H9 (cell line): ENCODE measurements around a stretch of chrX.

DNA sequence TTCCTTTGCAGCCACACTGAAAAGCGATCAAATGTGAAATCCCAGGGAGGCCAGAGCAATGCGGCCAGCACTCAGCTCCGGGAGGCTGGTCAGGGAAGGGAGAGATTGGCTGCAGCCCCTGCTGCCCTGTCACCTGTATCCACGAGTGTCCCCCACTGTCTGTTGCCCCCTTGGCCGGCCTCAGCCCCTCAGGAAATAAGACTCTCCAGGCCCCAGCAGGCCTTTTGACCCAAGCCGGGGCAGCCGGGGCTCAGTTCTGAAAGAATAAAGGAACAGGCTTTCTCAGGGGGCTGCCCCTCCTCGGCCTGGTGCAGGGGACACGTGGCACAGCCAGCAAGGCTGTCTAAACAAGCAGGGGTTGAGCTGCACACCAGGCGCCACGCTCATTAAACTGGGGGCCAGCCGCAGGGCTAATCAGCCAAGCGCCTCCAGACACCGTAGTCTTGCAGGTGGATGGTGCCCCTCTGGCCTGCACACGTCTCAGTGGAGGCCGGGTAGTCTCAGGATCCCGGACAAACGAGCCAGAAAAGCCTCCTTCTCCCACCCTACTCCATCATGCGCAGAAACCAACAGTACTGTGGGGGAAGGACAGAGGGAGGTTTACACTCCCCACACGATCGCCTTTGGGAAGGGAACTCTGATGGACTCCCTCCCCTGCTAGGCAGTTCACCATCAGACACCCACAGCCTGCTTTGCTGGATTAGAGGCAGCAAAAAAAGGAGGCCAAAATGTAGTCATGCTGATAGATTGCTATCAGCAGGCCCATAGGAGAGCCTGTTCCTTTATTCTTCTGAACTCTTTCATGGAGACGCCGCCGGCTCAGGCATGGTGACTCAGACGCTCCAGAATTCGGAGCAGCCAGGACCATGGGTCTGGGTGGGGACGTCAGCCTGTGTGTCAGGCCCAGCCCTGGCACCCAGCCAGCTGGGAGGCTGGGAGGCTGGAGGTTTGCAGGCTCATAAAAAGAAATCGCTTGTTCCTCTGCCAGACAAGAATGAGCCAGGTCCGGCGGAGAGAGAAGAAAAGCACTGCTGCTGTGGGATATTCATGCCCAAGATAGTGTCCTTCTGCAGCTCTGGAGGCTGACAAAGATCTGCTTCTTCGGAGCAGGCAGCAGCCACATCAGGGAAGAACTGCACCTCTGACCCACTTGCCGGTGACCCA lies 342.4 kb downstream of the BCOR start:
- PRO-cap = no peak

DNA sequence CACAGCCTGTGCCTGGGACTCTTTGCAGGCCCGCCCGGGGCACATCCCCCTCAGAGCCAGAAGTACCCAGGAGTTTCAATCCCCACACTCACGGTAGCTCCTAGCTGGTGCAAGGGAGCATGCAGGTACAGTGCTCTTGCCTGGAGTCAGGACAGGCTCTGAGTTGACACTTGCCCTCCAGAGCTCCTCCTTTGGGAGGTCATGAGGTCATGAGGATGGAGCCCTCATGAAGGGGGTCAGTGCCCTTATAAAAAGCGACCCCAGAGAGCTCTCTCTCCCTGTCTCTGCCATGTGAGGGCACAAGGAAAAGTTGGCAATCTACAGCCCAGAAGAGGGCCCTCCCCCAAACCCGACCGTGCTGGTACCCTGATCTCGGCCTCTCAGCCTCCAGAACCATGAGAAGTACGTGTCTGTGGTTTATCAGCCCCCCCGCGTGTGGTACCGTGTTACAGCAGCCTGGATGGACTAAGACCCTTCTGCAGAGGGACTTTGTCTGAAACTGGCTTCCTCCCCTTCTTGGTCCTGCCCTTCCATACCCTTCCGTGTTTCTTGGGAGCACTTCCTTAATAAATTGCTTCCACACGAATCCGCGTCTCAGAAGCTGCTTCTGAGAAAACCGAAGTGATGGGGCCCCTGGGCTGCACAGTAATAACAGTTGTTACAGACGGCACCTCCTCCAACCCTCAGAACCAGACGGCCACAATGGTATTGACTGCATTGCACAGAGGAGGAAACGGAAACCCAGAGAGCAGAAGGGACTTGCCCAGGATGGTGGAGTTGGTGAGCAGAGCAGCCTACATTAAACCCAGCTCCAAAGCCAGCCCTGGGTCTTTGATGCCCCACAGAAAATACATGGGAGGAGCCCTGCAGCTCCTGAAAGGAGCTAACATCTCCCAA lies 242.9 kb downstream of the BCOR start:
- PRO-cap = no peak

GRCh38 chrX:40005160-40005938 lies 92.4 kb downstream of the BCOR start:
- PRO-cap = no peak

DNA sequence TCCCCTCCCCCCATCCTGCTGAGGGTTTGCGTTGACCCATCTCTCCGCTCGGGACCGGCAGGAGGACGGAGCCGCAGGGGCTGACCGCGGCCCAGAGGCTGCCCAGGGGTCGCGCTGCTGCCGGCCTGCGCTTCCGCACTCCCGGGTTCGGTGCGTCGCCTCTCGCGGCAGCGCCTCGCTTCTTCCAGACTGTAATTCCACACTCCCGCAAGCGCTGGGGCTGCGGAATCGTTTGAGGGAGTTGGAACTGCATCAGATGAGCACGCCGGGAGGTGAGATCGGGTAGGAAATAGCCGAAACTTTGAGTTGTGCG lies 88.3 kb downstream of the BCOR start:
- PRO-cap = unidirectional peak, minus-strand start at position 234 of the sequence

- PRO-cap = no peak
These were observed 85.4 kb downstream of the BCOR start for GRCh38 chrX:40012391-40012721.

DNA sequence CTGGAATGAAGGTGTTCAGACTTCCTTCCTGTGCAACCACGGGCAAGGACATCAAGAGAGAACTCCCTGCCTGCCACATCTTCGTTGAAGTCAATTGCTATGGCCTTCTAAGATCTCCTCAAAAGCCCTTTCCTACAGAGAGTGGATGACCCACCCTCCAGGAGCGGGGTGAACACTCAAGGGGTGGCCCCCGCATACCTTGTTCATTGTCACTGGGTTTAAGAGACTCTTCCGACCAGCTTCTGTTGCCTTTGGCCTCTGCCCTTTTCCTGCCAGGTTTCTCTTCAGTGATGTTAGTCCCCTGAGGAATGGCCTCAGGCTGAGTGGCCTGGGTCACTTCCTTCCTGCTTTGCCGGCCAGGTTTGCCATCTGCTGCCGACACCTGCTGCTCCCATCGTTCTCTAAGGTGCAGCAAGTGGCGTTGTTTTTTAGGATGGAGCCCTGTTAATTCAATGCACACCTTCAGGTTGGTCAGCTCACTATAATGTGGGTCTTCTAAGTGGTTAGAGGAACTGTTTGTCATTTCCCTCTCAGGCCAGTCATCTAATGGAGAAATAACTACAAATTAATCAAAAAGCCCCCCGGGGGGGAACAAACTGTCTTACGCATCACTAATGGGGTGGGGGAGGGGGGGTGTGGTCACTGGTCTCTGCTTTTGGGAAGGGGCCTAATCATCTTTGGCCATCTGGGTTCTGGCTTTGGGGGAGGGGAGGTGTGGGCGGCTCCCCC lies 34.2 kb downstream of the BCOR start:
- PRO-cap = no peak

GRCh38 chrX:40096962-40097136 lies 909 bp downstream of the BCOR start:
- PRO-cap = no peak

- PRO-cap = bidirectional peak, plus-strand start at chrX:40153993, minus-strand start at chrX:40153848; unidirectional peak, plus-strand start at chrX:40154312; bidirectional peak, plus-strand start at chrX:40154485, minus-strand start at chrX:40154433
These were observed 56.3 kb upstream of the BCOR start for GRCh38 chrX:40153893-40154647.

GRCh38 chrX:40156180-40156417 lies 58.3 kb upstream of the BCOR start:
- PRO-cap = bidirectional peak, plus-strand start at chrX:40156275, minus-strand start at chrX:40156276

DNA sequence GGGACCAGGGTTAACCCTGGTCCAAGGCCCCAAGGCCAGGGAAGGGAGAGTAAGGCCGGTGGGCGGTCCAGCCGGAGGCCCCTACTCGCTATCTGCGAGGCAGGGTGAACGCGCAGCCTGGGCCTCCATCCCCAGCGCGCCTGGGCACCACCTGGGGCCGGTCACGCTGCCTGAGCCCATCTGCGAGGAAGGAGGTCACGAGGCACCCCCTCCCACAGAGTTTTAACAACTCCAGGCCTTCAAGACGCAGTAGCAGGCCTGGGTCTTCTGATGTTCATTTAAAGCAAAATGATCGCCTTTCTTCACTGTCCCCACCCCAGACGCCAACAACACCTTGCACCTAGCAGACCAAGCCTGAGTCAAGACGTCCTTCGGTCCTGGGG lies 72.1 kb upstream of the BCOR start:
- PRO-cap = no peak

- PRO-cap = no peak
These were observed 157.5 kb upstream of the ATP6AP2 start for GRCh38 chrX:40423172-40423780.

DNA sequence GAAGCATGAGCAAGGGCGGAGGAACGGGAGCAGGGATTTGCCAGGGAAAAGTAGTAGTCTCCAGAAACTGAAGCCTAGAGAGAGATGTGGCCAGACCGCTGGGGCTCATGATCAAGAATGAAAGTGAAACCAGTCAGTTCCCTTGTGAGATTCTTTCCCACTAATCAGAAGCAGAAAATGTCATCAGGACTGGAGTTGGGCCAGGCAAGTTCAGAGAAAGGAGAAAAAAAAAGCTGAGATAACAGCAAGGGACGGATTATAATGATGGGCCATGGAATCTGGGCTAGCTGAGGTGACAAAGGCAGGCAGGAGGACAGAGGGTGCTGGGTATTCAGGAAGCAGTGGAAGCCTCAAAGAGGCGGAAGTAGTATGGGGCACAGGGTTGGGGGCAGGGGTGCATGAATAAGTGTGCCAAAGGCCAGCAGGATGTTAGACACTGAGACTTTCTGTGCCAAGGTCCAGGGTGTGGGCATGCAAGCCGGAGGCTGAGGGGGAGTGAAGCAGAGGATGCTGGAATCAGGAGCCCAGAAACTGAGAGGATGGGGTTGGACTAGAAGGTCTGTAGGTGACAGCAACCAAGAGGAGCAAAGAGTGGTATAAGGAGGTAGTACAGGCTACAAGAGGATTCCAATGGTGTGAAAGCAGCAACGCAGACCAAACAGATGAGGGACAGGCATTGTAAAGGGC lies 2.4 kb downstream of the CXorf38 start:
- PRO-cap = no peak

GRCh38 chrX:40687115-40688131 lies 40.1 kb upstream of the CXorf38 start:
- PRO-cap = no peak

DNA sequence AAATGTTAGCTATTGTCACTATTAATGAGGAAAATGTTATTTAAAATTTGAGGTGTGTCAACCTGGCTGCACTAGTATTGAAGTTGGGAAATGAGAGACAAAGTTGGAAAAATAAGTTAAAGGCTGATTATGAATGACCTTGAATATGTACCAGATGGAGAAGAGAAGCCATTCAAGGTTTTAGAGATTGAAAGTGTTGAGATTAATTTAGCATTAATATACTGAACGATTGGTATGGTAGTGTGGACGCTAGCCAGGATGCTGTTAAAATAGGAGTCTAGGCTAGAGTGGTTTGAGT lies 25.4 kb downstream of the USP9X start:
- PRO-cap = no peak

- PRO-cap = no peak
These were observed 82.7 kb downstream of the USP9X start for GRCh38 chrX:41167900-41168393.

DNA sequence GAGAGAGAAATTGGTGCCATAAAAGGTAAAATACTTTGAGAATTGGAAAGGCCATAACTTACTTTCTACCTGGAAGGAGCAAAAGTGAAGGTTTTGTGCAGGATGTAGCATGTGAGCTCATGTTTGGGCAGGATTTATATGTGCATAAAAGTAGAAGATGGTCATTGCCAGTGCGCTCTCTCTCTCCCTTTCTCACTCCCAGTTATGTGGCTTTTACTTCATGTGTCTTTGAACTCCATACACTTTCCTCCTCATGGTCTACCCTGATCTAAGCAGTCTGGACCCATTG lies 106.5 kb downstream of the USP9X start:
- PRO-cap = no peak

- PRO-cap = no peak
These were observed 2.4 kb upstream of the DDX3X start for GRCh38 chrX:41331449-41332052.

DNA sequence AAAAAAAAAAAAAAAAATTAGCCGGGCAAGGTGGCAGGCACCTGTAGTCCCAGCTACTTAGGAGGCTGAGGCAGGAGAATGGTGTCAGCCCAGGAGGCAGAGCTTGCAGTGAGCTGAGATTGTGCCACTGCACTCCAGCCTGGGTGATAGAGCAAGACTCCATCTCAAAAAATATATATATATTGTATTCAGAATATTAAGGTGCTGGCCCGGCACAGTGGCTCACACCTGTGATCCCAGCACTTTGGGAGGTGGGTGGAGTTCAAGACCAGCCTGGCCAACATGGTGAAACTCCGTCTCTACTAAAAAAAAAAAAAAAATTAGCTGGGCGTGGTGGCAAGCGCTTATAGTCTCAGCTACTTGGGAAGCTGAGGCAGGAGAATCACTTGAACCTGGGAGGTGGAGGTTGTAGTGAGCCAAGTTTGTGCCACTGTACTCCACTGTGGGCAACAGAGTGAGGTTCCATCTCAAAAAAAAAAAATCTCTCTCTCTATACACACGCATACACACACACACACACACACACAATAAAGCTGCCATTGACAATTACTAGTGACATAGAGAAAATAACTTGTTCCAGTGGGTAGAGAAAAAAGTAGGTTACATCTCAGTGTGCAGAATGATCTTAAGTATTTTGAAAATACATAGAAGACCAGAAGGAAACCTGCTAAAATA lies 19.5 kb downstream of the DDX3X start:
- PRO-cap = no peak

DNA sequence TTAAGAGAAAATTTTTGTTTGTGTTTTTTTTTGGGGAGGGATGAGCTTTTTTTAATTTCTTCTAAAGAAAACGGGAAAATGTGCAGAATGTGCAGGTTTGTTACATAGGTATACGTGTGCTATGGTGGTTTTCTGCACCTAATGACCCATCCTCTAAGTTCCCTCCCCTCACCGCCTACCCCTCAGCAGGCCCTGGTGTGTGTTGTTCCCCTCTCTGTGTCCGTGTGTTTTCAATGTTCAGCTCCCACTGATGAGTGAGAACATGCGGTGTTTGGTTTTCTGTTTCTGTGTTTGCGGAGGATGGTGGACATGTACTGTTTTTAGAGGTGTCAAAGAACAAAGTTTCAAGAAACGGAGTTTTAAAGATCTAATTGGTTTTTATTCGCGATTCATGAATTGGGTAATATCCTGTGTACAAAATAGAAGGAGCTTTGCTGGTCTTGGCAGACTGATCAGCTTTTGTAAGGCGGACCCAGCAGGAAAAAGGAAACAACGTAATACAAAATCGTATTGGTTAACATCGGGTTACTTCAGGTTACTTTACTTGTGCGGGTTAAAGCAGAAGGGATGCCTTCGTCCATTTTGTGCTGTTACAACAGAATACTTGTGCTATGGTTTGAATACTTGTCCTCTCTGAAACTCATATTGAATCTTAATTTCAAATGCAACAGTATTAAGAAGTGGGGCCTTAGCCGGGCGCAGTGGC lies 11.6 kb upstream of the NYX start:
- PRO-cap = no peak

- PRO-cap = no peak
These were observed 850 bp downstream of the GPR34 start for GRCh38 chrX:41689649-41689996.